Metastatic Liver Carcinoma in the Lung (tissue), 2 donors: ENCODE measurements around a stretch of chr7.

DNA sequence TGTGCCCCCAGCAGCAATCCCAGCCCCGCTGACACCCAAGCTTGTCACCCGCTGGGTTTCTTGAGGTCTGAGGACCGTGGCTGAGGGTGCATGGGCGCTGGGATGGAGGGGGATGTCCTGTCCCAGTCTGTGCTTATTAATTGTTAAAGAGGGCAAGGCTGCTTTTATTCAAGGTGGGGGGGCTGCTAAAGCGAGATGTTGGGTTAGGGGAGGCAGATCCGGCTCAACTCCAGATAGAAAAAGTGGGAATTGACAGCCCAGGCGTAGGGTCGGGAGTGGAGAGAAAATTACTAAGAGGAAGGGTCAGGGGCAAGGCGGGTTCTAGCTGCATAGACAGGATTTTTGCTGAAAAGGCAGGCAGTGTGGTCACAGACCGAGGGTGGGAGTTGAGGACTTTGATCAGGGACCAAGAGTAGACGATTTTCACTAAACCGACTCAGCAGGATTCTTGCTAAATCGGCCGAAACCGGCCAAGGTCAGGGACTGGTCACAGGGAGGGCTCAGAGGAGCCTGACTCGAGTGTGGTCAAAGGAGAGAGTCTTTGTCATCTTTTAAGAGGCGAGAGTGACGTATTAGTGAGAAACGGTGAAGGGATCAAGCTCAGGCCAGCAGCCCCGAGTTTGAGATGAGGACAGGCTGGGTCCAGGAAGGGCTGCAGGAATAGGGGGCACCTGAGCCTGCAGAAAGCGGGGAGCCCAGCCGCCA lies 41.8 kb upstream of the FAM20C start:
- PRO-cap, 2 experiments: no peak in any of the 2 experiments

GRCh38 chr7:155431-156058 lies 36.8 kb upstream of the FAM20C start:
- PRO-cap, 2 experiments: no peak in any of the 2 experiments

DNA sequence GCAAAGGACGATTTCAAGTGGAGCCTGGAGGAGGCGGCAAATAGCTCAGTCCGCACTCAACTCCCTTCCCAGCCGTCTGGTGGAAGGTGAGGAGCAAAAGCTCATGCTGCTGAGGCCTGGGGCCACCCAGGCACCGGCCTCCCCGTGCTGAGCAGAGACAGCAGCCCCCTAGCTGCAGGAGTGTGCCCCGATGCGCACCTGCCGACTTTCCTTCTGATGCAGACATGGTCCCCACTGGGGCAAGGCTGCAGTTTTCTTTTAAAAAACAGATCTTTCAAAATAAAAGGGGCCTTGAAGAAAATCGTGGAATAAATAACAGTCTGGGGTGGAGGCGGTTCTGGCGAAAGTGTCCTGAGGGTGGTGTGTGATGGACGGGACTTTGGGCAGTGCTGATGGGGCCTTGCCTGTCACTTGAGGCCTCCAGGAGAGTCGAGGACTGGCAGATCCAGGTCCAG lies 8.0 kb downstream of the FAM20C start:
- PRO-cap, 2 experiments: no peak in any of the 2 experiments

- PRO-cap, 2 experiments: no peak in any of the 2 experiments
Observed at GRCh38 chr7:212969-213605, 20.7 kb downstream of the FAM20C start.

- PRO-cap, 2 experiments: no peak in any of the 2 experiments
Observed at GRCh38 chr7:218944-219651, 26.7 kb downstream of the FAM20C start.

- PRO-cap, 2 experiments: no peak in any of the 2 experiments
Observed at GRCh38 chr7:230853-231450, 38.6 kb downstream of the FAM20C start.

DNA sequence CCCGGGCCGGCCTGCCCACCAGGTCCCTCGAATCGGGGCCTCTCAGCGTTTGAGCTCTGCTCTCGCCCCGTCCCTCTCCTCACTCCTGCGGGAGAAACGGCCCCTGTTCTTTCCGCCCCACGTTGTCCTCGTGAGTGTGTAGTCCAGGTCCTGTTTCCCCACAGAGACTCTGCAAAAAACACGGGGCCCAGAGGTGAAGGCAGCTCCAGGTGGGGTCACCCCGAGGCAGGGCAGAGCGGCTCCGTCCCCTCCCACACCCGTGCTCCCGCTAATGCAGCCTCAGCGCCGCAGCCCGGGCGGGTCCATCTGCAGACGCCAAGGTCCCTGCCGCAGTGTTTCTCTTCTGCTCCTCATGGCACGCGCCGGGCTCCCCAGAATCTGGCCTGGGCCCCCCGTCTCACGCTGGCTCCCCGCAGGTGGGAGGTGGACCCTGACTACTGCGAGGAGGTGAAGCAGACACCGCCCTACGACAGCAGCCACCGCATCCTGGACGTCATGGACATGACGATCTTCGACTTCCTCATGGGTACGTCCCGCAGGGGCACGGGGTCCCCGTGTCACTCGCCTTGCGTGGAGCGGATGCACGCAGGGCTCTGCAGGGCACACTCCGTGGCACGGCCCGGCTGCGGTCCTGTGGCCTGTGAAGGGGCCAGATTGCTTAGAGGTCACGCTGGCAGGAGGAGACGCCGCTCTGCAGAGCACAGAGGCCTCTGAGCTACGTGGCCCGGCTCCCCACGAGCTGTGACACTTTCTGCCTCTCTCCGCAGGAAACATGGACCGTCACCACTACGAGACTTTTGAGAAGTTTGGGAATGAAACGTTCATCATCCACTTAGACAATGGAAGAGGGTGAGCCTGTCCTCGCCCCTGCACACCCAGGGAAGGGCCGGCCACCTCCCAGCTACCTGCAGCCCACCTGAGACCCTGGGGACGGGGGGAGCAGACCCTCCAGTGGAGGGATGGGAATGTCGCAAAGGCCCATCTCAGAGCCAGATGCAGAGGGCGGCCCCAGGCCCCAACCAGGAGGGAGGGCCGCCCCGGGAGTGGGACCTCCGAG lies 33.4 kb upstream of the FOXL3 start:
- PRO-cap, 2 experiments: no peak in any of the 2 experiments

- PRO-cap, 2 experiments: no peak in any of the 2 experiments
Observed at GRCh38 chr7:259076-259498, 30.9 kb upstream of the FOXL3 start.

- PRO-cap, 2 experiments: no peak in any of the 2 experiments
Observed at GRCh38 chr7:284607-285597, 5.1 kb upstream of the FOXL3 start.

DNA sequence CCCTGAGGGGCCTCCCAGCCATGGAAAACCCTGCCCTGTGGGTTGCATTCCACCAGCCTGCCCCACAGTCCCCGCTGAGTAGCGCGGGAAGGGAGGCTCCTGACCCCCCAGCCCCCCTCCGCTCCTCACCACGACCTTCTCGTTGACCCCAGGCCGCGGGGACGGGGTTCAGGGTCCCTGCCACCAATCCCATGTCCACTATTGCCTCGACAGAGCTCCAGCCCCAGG lies 57.7 kb downstream of the FOXL3 start:
- PRO-cap, 2 experiments: no peak in any of the 2 experiments

DNA sequence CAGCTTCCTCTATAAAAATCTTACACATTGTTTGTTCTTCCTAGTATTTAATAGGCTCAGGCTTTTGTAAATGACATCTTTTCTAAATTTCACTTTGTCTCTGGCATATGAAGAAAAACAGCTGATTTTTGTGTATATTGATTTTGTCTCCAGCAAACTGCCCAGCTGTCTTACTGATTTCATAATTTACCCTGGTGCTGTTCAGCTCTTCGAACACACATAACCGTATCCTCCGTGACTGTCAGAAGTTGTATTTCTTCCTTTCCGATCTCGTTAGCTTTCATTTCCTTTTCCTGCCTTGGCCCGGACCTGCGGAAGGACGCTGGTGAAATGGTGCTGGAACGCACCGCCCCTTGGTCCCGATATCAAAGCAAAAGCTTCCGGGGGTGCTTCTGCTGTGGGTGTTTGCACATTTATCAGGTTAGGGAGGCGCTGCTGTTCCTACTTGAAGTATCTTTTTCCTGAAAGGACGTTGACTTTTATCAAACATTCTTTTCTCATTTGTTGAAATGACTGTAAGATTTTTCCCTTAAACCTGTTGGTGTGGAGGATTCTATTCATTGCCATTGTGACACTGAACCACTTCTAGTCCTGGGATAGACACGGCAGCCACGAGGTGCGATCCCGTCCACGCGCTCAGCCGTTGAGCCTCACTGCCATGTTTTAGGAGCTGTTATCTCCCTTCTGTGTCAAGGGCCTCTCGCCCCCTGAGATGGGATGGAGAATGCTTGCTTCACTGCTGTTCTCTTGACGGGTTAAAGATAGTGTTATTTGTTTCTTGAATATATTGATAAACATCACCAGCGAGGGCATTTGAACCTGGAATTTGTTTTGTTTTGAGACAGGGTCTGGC lies 72.5 kb downstream of the FOXL3 start:
- PRO-cap, 2 experiments: peak in 2 of 2 experiments; most common minus-strand start position 250 of the sequence (in 1)

GRCh38 chr7:504180-505182 lies 15.2 kb downstream of the PDGFA start:
- PRO-cap, 2 experiments: peak in 1 of 2 experiments; most common minus-strand start chr7:504980 (in 1)

DNA sequence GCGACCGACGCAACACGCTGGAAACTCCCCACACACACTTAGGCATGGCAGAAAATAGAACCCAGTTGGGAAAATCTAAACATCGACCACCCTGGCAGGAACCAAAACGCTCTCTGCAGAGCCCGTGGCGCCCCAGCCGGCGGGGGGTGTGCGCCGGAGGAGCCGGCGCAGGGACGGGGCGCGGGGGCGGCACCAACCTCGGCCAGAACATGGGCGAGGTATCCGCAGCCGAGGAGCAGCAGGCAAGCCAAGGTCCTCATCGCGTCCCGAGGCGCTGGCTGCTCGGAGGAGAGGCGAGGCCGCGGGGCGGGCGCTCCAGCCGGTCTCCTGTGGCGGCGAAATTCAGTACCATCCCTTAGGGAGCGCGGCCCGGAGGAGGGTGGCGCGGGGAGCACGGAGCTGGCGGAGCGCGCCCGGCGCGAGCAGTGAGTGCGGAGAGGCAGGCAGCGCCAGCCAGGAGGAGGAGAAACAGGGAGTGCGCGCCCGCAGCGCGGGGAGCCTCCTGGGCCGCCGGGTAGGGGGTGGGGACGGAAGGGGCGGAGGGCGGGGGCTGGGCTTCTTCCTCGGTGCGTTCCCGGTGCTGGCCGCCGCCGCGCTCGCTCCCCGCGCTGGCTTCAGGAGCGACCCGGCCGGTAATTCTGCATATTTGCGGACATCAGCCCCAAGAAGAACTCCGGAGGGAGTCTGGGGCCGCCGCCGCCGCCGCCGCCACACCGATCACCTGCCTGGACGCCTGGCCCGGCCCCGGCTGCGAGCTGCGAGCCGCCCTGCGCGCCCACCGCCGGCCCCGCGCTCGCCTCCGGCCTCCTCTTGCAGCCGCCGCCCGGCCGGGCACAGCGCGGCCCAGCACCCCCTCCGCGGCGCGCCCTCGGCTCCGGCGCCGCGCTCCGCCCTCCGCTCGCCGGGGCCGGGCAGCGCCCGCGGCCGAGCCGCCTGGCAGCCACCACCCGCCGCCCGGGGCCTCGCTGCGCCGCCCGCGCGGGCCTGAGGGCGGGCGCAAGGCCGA lies 601 bp downstream of the PDGFA start:
- PRO-cap, 2 experiments: peak in 2 of 2 experiments; most common plus-strand start position 560 of the sequence (in 2); most common minus-strand start position 115 of the sequence (in 1)

DNA sequence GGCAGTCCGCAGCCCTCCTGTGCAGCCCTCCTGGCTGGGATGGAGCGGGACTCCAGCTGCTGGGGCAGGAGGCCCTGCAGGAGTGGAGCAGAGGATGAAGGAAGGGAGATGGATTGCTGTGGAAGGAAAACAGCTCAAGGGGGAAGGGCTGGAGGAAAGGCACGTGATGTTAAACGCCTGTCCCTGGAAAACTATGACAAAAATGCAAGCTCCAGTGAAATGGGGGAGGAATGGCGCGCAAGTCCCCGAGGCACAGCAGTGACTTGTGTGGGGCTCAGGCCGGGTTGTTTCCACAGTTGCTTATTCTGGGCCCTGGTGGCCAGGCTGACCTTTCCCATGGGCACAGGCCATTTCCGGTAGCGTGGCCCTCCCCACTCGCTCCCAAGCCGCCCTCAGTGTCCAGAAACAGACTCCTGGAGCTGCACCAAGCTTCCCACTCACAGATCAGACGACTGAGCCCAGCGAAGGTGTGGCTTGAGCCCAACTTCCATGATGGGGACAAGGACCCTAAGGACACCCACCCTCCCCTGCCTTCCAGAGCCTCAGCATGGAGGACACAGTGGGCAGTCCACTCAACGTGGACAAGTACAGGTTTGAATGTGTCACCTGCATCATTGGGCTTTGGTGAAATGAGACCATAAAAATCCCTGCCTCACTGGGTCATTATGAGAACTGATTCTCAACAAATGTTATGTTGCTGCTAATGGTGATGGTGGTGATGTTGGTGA lies 68.2 kb upstream of the PDGFA start:
- PRO-cap, 2 experiments: no peak in any of the 2 experiments

DNA sequence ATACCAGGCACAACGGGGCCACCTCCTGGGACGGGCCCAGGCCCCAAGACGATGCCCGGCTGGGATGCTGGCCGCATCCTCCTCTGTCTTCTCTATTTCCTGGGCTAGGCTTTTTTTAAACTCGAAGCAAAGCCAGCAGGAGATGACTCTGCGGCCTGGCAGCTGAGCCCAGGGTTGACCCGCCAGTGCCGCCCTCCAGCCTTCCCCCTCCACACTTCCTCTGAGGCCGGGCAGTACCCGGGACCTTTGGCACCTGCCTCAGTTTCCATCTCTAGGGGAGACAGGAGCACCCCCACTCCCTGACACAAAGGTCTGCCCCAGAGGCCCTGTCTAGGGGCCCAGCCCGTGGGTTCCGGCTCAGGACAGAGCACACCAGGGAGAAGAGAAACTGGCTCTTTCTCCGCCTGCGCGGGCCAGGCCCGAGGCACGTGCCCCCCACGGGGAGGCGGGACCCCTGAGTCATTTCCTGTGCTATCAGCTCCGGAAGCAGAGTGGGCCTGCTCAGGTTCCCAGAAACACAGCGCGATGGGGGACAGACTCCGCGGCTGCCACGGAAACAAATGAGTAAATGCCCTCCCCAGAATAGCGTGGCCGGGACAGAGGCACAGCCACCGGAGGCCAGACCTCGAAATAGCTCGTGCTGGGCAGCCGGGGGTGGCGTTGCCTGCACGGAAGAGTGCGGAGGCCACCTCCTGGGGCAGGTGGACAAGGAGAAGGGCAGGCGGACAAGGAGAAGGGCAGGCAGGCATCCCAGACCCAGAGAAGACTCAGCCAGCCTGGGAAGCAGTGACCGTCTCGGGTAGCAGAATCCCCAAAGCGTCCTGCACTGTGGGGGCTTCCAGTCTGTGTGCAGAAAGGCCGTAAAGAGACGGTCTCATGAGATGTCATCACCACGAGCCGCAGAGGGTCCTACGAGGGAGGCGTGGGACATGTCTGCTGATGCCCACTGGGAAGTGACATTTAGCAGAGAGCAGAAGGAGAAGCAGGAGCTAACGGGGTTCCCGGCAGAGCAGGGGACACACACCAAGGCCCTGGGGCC lies 84.8 kb upstream of the PDGFA start:
- PRO-cap, 2 experiments: peak in 2 of 2 experiments; most common plus-strand start position 185 of the sequence (in 1); most common minus-strand start position 85 of the sequence (in 1)

DNA sequence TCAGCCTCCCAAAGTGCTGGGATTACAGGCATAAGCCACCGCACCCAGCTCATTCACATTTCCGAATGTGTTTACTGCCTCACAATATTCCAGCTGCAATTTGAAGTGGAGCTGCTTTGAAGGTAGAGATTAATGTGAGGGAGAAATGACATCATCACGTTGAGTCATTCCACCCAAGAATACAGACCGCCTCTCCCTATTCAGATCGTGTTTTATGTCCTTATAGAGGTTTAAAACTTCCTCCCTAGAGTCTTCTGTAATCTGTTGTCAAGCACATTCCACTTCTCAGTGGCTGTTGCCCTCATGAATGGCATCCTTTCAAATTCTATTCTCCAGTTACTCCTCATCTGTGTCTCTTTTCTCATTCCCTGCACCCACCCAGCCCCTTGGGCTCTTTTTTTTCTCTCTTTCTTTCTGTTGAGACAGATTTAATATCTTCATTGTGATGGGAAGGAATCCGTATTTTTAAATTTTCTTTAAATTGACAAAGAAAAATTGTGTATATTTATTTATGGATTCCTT lies 100.5 kb upstream of the PDGFA start:
- PRO-cap, 2 experiments: no peak in any of the 2 experiments

DNA sequence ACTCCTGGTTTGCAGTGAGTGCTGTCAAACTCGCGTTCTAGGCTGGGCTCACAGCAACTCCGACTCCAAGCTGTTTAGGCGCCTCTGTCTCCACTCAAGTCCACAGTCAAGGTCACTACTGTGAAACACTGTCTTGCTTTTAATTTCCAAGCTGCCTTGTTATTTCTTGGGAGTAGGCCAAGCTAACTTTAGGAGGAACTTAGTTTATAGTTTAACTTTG lies 1.2 kb upstream of the DNAAF5 start:
- PRO-cap, 2 experiments: no peak in any of the 2 experiments

DNA sequence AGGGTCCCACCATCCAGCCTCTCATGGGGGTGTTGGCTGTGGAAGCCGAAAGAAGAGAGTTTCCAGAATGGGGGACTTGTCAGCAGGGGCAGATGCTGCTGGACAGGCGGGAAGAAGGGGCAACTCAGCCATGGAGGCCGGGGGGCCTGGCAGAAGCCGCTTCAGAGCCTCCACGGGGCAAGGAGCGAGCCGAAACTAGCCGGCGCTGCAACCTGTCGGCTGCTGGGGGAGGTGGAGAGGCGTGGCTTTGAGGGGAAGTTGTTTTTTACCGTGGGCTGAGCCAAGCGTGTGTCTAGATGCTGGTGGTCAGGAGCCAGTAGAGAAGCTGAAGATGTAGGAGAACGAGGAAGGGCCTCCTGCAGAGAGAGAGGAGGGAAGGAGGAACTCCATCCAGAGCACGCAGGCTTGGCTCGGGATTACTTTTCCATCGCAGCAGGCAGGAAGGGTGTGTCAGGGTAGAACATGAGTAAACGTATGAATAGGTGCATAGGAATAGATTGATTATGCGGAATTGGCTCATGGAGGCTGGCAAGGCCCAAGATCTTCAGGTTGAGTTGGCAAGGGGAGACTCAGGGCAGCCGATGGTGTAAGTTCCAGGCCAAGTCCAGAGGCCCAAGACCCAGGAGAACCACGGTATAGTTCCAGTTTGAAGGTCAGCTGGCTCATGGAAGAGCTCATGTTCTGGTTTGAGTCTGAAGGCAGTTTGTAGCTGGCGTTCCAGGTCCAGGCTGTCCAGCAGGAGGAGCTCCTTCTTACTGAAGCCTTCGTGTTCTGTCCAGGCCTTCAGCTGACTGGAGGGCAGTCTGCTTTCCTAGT lies 3.8 kb downstream of the SUN1 start:
- PRO-cap, 2 experiments: no peak in any of the 2 experiments

DNA sequence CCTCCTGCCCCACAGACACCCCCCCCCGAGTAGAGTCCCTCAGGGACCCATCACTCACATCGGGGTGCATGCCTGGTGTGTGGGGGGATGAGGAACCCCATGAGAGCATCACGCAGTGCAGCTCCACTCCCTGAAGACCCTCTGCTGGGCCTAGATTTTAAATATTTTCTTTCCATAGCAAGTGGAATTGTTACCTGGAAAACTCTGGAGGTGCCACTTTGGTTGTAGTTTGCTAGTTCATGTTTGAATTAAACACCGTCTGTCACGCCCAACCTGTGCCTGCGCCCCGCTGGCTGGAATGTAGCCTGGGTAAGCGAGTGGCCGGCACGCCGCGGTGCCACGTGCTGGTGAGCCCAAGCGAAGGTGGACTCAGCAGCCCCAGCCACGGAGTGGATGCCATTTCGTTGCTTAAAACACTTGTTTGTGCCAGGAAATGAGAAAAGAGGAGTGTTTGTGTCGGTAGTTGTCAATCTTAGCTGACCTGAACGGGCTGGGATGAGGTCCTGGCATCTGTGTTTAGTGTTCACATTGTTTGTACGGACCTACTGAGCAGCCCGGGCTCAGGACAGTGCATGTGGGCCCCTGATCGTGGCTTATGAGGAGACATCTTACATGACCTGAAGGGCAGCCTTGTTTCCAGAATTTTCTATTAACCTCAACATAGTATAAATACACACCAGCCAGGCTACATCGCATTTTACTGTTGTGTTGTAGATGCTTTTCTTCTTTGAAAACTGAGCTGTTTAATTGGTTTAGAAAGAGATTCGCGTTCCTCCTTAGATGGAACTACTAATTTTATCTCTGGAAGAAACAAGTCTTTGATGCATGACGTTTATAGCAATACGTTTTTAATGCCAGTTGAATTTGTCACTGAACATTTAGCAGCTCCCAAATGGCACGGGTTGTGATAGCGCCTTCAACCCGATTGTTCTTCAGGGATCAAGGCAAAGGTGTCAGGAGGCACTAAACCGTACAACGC lies 2.9 kb downstream of the GET4 start:
- PRO-cap, 2 experiments: no peak in any of the 2 experiments

GRCh38 chr7:893716-894257 lies 17.4 kb downstream of the GET4 start:
- PRO-cap, 2 experiments: no peak in any of the 2 experiments